Vermiform appendix (tissue), 1 donor: ENCODE results near the genes MCM5 and APOL6.

DNA sequence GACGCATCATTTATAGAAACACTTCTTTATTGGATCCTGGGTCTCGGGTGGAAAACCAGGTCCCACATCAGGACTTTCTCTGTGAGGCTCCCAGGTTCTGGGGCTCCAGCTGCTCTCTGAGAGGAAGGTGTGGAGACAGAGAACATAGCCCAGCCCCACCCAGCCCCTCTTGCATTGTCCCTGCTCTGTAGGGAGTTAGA lies 3.4 kb downstream of the RFPL2 start:
- PRO-cap, result no peak

- PRO-cap, result no peak
These were observed 21.5 kb upstream of the RFPL2 start for GRCh38 chr22:32226400-32226735.

DNA sequence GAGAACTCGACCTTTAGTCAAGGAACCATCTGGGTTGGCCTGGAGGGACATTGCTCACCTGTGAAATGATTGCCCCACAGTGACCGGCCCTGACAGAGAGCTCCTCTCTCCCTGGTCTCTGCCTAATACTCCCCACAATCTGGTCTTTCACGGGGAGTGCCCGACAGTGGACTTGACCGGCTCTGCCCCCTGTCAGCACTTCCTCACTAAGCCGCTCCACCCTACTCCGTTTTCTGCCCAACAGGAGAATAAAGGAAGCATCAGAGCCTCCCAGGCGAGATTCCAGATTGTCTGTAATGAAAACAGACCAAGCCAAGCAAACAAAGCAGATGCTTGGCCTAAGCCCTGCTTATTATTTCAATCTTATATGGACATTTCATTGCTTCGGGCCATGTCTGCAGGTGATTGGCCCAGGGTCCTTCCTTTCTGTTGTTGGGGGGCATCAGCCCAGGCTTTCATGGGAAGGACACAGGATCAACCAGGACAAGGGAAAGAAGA lies 87.9 kb downstream of the FBXO7 start:
- PRO-cap, result no peak

DNA sequence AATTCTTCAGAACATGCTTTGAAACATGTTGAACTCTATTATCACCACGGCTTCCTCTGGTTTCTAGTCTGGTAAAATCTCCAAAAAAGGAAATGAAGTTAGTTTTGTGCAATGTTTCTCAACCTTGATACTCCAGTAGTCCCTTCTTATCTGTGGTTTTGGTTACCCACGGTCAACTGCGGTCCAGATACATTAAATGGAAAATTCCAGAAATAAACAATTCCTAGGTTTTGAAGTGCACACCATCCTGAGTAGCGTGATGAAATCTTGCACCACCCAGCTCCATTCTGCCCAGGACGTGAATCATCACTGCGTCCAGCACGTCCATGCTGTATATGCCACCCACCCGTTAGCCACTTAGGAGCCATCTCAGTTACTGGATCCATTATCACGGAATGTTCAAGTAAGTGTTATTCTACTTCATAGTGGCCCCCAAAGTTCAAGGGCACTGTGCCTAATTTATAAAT lies 117.0 kb downstream of the FBXO7 start:
- PRO-cap, result no peak

GRCh38 chr22:32758668-32759109 lies 42.8 kb upstream of the TIMP3 start:
- PRO-cap, result no peak

DNA sequence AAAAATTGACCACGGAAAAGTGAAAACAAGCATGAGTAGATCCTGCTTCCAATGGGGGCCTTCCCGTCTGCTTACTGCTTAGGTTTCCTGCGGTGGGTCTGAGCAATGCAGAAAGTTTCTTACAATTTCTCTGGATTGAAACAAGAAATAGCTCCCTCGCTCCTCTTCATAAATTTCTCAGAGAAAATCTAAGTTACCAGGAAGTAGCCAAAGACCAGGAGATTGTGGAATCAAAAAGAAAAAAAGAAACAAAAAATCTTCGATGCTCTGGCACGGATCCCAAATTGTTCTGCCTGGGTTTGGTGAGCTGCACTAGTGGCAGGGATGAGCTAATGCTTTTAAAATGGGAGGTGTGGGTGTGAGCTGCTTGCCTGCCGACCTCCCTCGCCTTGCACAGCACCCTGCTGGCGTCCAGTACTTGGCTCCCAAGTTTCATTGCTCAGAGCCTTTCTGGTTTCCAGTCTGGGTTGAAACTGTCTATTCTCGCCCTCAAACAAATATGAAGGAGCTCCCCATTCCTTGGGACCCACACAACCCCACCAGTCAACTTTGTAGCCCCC lies 2.5 kb downstream of the TIMP3 start:
- PRO-cap, result no peak

GRCh38 chr22:32810169-32810767 lies 8.8 kb downstream of the TIMP3 start:
- PRO-cap, result no peak

- PRO-cap, result no peak
These were observed 58.0 kb downstream of the TIMP3 start for GRCh38 chr22:32859163-32860157.

DNA sequence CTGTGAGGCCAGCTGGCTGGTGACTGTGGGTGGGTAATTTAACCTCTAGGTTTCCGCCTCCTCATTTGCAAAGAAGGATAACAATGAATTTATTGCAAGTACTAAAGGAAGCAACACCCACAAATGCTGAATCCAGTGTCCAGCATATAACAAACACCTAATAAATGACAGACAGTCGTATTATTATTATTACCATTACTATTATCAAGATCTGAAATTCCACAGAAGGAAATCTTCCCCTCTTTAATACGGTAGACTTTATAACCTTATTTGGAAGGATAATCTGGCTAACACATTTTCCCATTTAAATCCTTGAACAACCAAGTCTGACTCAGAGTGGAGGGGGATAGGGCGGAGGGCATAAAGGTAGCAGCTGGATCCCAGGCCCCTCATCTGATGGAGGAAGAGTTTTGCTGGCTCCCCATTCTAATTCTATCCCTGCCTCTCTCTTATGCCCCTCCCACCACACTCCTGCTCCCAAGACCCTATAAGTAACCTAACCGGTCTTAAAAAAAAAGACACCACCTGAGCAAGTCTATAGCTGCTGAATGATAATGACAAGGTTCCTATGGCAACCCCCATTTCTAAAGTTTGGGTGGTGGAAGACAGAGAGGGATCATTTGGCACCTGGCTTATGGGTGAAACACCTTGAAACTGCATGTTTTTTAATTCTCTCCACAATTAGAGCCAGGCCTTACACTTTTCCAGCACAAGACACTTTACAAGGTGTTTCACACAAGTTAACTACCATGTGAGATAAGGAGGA lies 69.7 kb downstream of the LARGE1 start:
- PRO-cap, result no peak

- PRO-cap, result no peak
These were observed 55.6 kb downstream of the LARGE1 start for GRCh38 chr22:33864363-33865390.

GRCh38 chr22:34580428-34580822 lies 485.5 kb upstream of the ISX start:
- PRO-cap, result no peak

DNA sequence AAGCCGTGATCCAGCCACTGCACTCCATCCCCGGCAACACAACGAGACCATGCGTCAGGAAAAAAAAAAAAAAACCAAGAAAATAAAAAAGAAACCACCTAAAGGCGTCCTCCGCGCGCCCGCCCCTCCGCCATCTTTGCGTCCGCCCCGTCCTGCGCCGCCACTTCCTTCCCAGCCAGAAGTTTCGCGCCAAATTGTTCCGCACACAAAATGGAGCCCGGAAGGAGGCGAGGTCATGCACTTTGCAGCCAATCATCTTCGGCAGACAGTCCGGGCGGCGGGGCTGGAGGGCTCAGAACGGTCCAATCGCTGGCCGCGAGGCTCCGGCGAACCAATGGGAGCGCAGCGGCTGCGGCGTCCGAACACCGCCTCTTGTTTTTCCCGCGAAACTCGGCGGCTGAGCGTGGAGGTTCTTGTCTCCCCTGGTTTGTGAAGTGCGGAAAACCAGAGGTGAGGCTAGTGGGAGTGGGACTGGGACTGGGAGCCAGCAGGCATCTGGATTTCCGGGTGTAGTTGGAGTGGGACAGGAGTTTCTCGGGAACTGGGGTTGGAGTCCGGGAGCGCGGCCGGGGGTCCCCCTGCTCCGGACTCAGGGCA lies at the start of gene MCM5:
Gene MCM5 (plus strand): TSS at position 382 of the 597 bp plus-strand sequence.
- PRO-cap, result bidirectional peak, plus-strand start at position 384 of the sequence, minus-strand start at position 138 of the sequence

GRCh38 chr22:35488561-35489002 lies 52.0 kb upstream of the RASD2 start:
- PRO-cap, result unidirectional peak, plus-strand start at chr22:35488737

- PRO-cap, result no peak
These were observed 12.6 kb upstream of the MB start for GRCh38 chr22:35629635-35630302.

GRCh38 chr22:35648026-35648828 lies at the start of gene APOL6:
Gene APOL6 (plus strand): TSS chr22:35648446.
- PRO-cap, result bidirectional peak, plus-strand start at chr22:35648148, minus-strand start at chr22:35648144; bidirectional peak, plus-strand start at chr22:35648386, minus-strand start at chr22:35648311

DNA sequence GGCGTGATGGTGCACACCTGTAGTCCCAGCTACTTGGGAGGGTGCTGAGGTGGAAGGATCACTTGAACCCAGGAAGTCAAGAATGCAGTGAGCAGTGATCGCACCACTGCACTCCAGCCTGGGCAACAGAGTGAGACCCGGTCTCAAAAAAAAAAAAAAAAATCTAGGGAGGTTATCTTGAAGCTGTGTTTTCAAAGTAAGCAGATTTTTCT lies 953 bp downstream of the APOL6 start:
- PRO-cap, result no peak

GRCh38 chr22:35663390-35663851 lies 15.2 kb downstream of the APOL6 start:
- PRO-cap, result no peak

- PRO-cap, result unidirectional peak, plus-strand start at chr22:35892431
These were observed 136.4 kb downstream of the RBFOX2 start for GRCh38 chr22:35892181-35892699.

DNA sequence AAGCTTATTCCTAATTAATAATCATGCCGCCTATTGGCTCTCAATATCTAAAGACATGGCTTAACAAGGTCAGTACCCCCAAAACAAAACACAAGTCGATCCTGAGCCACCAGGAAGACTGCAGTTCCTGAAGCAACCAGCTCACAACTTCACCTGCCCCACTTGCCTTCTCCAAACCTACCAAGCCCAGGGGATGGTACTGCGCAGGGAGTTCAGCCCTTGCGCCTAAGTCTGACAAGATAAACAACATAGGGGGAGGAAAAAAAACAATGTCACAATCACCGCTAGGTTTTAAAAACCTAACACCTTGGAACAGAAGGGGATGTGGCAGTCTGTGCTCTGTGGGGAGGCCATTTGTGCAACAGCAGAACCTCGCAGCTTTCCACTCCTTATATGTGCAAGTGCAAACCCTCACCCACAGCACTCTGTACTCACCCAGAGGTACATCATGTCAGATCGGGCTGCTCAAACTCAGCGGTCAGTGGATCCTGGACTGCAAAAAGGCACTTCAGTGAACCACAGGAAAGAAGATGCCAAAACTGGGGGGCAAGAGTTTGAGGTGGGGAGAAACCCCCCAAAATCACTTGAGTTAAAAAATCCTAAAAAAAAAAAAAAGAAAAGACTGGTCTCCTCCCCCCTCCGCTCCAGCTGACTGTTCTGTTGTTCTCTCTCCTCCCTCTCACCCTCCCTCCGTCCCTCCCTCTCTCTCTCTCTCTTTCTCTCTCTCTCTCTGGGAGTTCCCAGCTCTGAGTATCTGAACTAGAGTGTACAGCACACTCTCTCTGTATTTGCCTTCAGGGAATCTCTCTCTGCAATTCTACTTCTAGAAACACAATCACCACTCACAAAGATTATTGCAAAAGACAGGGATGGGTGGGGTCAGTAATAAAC lies 134.0 kb downstream of the RBFOX2 start:
- PRO-cap, result no peak

DNA sequence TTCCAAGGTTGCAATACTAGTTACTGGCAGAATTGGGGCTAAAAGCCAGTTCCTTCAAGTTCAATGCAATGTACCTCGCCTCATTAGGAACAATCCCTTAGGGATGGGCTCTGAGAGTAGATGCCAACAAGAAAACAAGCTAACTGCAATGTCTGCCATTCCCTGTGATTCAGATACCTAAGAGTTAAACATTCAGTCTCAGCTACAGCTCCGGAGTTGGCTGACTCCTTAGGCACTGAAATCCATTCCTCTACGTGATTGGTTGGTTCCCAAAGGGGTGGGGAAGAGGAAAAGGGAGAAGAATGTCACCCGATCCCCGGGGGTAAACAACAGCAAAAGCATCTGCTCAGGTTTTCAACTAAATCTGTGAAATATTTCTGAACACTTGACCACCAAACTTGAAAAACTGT lies 114.2 kb downstream of the RBFOX2 start:
- PRO-cap, result no peak